ENCODE results near the genes THADA and SIX2.

DNA sequence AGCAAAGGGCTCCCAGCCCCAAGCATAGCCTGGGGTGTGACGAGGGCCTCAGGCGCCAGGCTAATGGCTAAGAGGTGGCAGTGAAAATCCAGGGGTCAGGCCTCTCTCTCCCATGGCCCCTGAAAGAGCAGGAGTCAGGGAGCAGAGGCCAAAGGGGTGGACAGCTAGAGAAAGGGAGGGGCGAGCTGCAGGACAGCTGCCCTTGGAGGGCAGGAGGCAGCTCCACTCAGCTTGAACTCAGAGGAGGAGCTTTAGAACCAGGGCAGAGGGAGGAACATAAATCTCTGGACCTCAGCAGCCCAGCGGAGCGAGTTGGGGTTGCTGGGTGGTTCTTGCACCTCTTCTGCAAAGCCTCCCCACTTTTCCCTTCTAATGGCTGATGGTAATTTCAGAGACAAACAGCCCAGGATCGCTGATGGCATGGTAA lies 155.2 kb downstream of the ZFP36L2 start:
- PRO-cap: unidirectional peak, plus-strand start at position 305 of the sequence
- RAMPAGE, long total RNA: no peak

DNA sequence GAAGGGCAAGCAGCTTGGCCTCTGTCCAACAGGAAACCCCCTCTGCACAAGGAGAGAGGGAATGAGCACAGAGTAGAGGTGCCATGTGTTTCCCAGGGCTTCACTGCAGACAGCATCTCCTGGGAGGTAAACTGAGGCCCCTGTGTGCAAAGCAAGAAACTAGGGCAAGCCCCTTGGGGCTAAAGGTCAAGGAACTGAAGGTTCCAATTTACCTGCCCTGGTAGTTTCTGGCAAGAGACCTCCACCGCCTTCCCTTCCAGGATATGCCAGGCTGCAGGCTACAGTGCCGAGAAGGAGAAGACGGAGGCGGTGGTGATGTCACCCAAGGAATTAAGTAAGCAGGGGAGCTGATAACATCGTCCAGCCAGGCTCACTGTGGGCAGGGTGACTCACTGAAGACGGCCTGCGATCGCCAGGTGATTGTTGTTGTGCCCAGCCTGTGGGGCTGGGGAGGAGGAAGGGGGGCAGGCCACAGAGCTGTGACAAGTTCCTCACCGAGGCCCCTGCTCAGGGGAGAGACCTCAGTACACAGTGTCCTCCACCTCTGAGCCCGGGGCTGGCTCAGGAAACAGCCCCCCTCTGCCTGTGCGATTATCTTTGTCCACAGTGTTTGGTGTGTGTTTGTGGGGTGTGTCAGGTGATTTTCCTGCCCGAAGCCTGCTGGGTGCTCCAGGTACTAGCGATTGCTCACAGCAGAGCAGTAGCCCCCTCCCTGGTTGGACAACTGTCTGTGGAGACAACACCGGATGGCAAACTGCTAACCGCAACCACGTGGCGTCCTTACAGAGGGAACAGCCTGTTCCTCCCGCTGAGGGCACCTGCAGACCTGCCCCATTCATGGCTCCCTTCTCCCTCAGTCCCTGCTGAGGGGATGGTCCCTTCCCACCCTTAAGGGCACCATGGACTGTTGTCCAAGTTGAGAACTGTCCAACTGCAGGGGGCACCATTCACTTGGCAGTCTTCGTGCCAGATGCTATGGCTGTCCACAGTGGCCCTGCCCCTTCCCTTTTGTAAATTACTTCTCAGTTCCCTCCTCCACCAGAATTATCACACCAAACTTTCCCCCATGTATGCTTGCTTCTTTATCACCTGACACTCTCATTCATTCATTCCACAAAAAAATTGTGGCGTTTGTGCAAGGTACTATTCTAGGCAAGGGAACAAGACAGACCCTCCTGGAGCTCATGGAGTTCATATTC lies 95.2 kb downstream of the ZFP36L2 start:
- PRO-cap: unidirectional peak, minus-strand start at position 726 of the sequence
- RAMPAGE, long total RNA: no peak

DNA sequence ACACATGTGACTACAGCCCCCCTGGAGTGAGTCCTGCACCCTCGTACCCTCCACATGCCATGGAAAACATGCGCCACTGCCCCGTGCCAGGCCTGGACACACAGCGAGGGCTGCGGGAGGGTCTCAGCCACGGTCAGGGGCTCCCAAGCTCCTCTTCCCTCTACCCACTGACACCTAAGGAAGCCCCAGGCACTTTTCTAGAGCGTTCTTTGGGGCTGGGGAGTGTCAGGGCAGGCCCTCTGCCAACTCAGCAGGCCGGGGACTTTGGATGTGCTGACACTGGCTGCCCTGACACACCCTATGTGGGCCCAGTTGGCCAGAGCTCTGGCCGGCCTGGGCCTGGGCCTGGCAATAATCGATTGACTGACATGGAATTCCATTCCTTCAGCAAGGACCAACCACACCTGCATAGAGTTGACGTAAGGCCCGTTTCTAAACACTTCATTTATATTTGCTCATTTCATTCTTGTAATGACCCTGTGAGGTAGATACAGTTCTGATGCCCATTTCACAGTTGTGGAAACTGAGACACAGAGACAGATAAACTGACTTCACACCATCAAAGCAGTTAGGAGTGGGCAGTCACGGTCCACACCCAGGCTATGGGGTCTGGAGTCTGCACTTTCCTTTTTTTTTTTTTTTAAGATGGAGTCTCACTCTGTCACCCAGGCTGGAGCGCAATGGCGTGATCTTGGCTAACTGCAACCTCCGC lies 70.4 kb downstream of the ZFP36L2 start:
- PRO-cap: no peak
- RAMPAGE, long total RNA: no peak

- PRO-cap: no peak
- RAMPAGE, long total RNA: no peak
These were observed 64.7 kb downstream of the ZFP36L2 start for GRCh38 chr2:43161530-43162271.

- PRO-cap: no peak
- RAMPAGE, long total RNA: no peak
These were observed 64.2 kb downstream of the ZFP36L2 start for GRCh38 chr2:43162272-43162634.

DNA sequence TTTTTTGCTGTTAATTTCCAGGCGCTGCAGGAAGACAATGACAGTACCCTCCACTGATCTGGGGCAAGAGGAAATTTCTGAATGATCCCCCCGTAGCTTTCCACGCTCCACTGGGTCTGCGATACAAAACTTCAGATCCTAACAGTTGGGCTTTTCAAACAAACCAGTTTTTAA lies 5.7 kb downstream of the ZFP36L2 start:
- PRO-cap: no peak
- RAMPAGE, long total RNA: no peak

DNA sequence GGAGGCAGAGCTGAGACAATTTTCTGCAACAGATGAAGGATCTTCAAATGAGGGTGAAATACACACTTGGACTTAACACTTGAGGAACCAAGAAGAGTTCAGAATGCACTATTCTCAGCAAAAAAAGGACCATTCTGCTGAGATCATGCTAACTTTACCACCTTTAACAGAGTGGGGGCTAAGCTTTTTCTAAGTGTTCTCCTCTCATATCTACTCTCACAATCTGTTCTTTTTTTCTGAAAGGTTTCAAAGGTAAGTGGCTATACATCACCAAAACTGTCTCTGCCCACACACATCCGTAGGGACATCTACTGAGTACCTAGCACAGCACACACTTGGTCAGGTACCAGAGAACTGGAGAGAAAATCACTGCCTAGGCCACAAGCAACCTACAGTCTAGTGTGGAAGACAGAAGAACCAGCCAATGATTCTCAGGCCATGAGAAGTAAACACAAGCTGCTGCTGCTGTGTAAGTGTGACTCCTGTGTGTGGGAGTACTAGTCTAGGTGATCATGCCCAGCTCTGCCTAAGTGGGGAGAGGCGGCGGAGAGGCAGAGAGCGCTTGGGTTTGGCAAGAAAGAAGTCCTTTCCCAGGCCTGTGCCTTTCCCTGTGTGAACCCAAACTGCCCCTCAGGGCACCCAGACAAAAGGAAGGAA lies 176.0 kb upstream of the ZFP36L2 start:
- PRO-cap: no peak
- RAMPAGE, long total RNA: no peak

GRCh38 chr2:43482716-43483425 lies 113.0 kb downstream of the THADA start:
- PRO-cap: no peak
- RAMPAGE, long total RNA: no peak

GRCh38 chr2:43595513-43596255 lies at the start of gene THADA:
Gene THADA, minus strand, starts transcription at chr2:43596038.
- PRO-cap: bidirectional peak, plus-strand start at chr2:43596197, minus-strand start at chr2:43596038
- RAMPAGE, long total RNA: no peak

DNA sequence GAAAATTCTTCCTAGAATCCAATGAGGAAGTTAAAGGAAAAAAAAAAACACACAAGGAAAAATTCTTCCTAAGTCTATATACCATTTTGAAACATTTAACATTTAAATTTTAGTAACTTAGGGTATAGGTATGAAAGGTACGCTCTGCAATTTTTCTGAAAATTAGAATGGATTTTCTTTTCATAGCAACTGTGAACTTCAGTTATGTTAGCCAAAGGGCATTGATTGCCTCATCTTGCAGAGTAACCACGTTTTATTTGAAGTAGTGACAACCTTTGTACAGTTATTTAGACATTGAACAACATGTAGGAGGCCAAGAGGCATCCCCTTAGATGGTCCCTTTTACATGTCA lies 30.4 kb downstream of the ABCG5 start:
- PRO-cap: no peak
- RAMPAGE, long total RNA: no peak

- PRO-cap: no peak
- RAMPAGE, long total RNA: no peak
These were observed 7.0 kb downstream of the ABCG5 start for GRCh38 chr2:43831344-43832415.

- PRO-cap: no peak
- RAMPAGE, long total RNA: no peak
These were observed 31.2 kb downstream of the ABCG8 start for GRCh38 chr2:43869856-43870516.

DNA sequence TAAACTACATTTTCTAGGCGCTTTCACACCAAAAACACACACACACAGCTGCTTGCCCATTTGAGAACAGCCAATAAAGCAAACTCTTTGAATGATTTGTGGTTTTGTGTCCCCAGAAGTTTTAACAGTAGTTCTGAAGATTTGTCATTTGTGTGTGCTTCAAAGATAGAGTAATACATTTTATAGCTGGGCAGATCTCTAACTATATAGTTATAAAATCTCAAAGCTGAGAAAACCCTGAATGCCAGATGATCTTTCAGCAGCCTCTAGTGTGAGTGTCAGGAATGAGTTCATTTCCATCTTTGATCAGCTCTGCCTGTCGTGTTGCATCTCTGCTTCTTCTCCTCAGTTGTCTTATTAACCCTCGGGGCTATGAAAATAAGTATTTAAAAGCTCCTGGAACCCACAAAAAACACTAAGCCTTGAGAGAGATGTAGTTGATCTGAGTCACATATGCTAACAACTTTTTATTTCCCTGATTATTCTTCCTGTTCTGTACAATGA lies 30.1 kb upstream of the SLC3A1 start:
- PRO-cap: no peak
- RAMPAGE, long total RNA: no peak

- PRO-cap: no peak
- RAMPAGE, long total RNA: no peak
These were observed 29.6 kb upstream of the SLC3A1 start for GRCh38 chr2:44245584-44246111.

GRCh38 chr2:44268387-44268650 lies 7.0 kb upstream of the SLC3A1 start:
- PRO-cap: no peak
- RAMPAGE, long total RNA: no peak

DNA sequence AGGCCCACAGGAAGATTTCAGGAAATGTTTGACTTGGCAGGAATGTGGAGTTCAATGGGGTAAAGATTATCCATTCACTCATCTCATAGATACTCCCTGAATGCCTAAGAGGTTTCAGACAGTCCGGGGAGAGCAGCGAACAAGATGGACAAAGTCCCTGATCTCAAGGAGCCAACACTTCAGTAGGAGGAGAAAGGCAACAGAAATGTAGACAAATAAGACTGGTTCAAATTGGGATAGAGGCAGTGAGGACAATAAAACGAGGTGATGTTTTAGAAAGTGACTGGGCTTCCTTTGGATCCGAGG lies 155.0 kb upstream of the SIX3 start:
- PRO-cap: unidirectional peak, plus-strand start at position 121 of the sequence
- RAMPAGE, long total RNA: no peak

DNA sequence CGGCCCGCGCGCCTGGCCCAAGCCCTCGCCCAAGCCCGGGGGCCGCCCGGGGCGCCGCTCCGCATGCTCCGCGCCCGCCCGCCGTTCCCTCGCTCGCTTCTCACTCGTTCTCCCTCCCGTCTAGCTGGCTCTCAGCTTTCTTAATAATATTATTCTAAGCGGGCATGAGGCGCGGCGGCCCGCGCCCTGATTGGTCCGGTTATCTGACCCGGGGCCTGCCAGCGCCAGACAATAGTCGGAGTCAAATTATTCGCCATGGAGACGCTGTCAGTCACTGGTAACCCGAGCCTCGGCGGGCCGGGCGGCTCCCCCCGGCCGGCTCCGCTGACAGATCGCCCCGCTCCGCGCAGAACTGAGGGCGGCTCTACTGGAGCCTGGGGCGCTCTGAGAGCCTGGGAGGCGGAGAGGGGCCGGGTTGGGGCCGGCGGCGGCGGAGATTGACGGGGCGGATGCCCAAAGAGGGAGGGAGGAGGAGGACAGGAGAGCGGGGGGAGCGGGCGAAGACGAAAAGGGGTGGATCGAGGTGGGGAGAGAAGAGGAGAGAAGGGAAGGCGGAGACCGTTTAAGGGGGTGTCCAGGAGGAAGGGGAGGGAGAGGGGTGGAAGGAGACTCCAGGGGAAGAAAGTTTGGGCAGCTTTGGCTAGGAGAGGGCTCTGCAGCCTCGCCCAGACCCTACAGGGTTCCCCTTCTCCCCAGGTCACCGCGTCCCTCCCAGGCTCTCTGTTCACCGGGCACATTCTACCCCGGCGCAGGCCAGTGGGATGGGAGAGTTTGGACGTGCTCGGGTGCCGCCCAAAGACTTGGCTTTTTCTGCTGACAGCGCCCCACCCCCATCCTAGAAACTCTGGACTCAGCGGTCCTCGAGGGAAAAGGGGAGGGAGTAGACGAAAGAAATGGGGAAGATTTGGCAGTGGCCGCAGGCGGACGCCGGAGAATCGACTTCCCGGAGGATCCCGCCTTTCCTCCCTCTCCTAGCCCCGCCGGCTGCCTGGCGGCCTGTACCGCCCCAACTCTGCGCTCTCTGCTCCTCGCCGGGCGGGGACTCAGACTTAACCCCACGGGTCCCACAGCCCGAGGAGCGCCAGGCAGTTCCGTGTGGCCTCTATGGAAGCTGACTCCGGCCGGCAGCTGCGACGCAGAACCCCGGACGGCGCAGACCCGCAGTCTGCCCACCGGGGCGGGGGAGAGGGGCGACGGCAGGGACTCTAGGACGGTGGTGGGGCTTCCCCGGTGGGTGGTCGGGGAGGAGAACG lies at the start of gene SIX2:
SIX2 (minus strand) TSS at position 142 of the 1,253 bp plus-strand sequence.
- PRO-cap: bidirectional peak, plus-strand start at position 529 of the sequence, minus-strand start at position 122 of the sequence; unidirectional peak, plus-strand start at position 910 of the sequence
- RAMPAGE, long total RNA: no peak

DNA sequence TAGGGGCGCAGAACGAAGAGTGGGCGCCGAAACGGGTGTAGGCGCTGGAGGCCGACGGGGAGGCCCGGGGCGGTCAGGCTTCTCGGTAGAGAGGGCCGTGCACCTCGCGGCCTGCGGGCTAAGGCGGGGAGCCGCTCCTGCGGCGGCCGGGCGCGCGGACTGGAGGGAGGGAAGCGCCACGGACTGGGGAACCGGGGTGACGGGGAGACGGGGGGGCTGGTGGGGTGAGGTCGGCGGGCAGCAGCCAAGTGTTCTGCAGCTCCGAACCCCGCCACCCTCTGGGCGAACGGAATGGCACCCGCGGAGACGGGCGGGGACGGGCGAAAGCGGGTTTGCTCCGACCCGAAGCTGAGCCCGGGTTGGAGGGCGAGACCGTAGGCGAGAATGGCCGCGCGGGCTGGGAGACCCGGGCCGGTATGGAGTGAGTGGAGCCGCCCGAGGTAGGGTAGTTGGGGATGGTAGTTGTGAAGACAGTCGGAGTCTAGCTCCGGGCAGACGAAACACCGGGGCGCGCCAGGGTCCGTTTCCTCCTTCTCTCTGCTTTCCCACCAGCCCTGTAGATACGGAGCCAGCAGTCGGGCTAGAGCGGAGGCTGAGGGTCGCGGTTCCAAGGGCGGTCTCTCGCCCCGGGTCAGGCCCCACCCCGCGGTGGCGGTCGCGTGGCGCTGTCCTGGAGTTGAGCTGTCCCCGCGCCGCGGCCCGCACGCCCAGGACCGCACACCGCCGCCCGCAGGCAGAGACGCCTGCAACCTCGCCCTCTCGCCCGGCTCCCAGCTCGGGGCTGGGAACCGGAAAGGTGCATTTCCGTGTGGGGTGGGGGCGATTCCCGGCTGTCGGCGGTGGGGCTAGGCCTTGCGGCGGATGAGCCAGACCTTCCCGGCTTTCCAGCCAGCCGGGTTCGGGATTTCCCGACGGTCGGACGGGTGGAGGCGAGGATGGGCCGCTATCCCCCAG lies 160.3 kb upstream of the SIX2 start:
- PRO-cap: no peak
- RAMPAGE, long total RNA: no peak

DNA sequence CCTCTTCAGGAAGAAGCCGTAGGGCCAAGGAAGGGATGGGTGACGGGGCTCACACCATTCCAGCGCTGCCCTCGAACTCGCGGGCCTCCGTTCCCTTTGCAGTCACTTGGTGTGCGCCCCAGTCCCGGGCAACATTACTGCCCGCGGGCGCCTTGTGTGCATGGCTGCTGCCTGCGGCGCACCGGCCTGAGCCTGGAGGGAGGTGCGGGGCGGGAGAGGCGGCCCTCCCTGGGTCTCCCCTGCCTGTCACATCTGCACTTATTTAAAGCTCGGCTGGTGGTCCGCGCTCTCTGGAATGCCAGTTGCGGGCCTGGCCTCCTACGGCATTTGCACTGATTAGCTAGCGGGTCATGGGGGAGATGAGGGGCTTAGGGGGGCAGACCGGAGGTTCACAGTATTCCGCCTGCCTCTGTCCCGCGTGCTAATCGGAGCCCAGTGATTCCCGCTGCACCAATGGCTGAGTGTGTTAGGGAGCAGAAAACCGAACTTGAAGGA lies 161.0 kb upstream of the SIX2 start:
- PRO-cap: no peak
- RAMPAGE, long total RNA: no peak

DNA sequence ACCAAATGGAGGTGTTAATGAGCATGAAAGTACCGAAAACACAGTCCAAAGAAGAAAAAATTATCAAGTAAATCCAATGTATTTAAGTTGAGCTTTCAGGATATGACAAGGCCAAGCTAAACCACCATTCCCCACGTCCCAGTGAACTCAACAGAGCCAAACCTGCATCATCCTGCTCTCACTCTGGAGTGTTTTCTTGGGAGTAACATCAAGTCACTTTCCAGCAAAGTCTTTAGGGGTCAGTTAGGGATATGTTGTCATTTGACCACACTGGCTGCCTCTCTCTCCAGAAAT lies 140.6 kb downstream of the SRBD1 start:
- PRO-cap: no peak
- RAMPAGE, long total RNA: no peak

Measured in urinary bladder (tissue), 3 donors.